Heart (tissue), 3 donors: ENCODE measurements around a stretch of chr5.

GRCh38 chr5:59193802-59194104 is 610.9 kb downstream of the RAB3C start:
- RAMPAGE, long total RNA, 2 experiments: no peak in any of the 2 experiments

GRCh38 chr5:59276746-59277564 is 616.6 kb downstream of the PDE4D start:
- RAMPAGE, long total RNA, 2 experiments: no peak in any of the 2 experiments

GRCh38 chr5:59331199-59331687 is 562.3 kb downstream of the PDE4D start:
- RAMPAGE, long total RNA, 2 experiments: no peak in any of the 2 experiments

DNA sequence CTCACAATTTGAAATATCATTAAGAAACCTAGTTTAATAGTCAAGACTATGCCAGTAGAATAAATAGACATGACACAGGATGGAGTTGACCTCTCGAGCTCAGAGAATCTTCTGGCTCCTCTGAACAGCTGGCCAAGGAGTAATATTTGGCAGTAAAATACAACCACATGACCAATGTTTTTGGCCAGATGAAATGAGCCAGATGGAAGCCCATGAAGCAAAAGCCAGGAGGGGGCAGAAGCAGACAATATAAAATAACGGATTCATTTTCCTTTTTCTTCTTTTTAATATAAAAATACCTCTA is 542.2 kb downstream of the PDE4D start:
- RAMPAGE, long total RNA, 2 experiments: no peak in any of the 2 experiments

GRCh38 chr5:59357549-59358115 is 535.9 kb downstream of the PDE4D start:
- RAMPAGE, long total RNA, 2 experiments: no peak in any of the 2 experiments

GRCh38 chr5:59467996-59468457 is 425.5 kb downstream of the PDE4D start:
- RAMPAGE, long total RNA, 2 experiments: no peak in any of the 2 experiments

- RAMPAGE, long total RNA, 2 experiments: no peak in any of the 2 experiments
These were observed 374.5 kb downstream of the PDE4D start for GRCh38 chr5:59519038-59519376.

DNA sequence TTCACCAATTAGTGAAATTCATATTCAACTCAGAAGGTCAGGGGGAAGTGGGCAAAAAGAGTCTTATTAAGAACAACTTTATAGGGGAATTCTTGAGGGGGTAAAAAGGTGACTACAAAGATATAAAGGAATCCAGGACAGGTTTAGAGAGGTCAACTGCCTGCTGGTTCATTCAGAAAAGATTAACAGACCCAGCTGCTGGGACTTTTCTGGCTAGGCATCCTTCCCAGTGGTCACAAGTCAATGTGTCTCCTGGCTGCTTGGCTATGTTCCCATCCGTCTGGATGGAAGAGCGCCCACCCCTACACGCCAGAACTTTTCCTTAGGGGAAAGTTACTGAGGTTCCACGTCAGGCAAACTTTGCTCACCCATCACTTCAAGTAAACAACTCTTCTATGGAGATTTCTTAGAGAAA is 350.1 kb downstream of the PDE4D start:
- RAMPAGE, long total RNA, 2 experiments: no peak in any of the 2 experiments

DNA sequence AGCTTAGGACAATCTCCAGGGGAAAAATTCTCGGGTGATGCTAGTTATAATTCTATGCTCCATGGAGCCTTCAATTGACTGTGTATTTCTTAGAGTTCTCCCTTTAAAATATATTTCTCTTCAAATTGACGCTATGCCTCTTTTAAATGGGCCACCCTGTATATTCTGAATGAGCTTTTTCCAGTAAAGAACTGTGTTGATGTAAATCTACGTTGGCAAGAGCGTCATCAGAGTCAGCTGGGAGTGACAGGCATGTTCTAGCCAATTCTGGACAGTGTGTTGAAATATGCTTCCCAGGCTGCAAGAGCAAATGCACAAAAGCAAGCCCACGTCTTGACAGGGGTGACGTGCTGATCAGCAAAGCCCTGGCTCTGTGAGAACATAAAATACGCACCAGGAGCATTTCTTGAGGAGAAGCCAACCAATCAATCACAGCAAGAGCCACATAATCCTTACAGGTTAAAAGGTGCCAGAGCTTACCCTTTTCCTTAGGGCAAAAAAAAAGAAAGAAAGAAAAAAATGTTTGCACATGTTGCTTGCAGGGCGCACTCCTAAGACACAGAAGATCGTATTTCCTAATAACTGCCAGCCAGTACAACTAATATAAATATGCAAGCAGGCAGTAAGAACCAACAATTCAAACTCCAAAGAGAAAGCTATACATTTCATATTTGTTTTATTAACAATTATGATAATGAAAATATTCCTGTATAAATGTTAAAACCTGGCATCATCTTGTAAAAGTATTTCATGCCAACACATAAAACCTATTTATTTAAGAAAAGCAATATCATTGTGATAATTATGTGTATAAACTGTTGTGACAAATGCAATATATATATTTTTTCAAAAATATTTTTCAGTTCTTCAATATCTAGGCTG is 148.0 kb downstream of the PDE4D start:
- RAMPAGE, long total RNA, 2 experiments: no peak in any of the 2 experiments

- RAMPAGE, long total RNA, 2 experiments: no peak in any of the 2 experiments
These were observed 129.1 kb downstream of the PDE4D start for GRCh38 chr5:59764422-59764843.

DNA sequence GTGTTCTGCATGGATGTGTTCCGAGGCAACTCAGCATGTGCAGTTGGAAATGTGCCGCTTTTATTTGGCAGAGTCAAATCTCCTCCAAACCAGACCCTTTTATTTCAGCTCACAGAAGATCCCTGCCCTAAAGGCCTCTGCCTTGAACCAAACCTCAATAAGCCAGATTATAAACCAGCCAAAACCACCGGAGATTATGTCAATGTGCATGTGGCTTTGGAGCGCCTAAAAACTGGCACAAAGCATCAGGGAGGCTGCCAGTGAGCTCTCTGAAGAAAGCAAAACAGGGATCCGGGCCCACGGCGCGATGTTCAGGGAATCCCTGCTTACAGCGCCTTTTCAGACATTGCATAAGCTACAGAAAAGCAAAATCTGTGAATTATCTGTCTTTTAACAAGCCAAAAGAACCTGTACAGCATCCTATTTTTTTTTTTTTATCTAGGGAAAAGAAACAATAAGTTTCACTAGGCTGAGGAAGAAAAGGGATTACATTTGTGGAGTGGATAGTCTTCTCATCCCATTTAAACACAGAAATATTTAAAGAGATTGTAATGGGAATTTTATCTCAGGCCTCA is 360.0 kb downstream of the DEPDC1B start:
- RAMPAGE, long total RNA, 2 experiments: no peak in any of the 2 experiments

- RAMPAGE, long total RNA, 2 experiments: no peak in any of the 2 experiments
These were observed 160.8 kb downstream of the DEPDC1B start for GRCh38 chr5:60538977-60539671.

GRCh38 chr5:60821104-60821684 is 22.9 kb downstream of the ELOVL7 start:
- RAMPAGE, long total RNA, 2 experiments: no peak in any of the 2 experiments

DNA sequence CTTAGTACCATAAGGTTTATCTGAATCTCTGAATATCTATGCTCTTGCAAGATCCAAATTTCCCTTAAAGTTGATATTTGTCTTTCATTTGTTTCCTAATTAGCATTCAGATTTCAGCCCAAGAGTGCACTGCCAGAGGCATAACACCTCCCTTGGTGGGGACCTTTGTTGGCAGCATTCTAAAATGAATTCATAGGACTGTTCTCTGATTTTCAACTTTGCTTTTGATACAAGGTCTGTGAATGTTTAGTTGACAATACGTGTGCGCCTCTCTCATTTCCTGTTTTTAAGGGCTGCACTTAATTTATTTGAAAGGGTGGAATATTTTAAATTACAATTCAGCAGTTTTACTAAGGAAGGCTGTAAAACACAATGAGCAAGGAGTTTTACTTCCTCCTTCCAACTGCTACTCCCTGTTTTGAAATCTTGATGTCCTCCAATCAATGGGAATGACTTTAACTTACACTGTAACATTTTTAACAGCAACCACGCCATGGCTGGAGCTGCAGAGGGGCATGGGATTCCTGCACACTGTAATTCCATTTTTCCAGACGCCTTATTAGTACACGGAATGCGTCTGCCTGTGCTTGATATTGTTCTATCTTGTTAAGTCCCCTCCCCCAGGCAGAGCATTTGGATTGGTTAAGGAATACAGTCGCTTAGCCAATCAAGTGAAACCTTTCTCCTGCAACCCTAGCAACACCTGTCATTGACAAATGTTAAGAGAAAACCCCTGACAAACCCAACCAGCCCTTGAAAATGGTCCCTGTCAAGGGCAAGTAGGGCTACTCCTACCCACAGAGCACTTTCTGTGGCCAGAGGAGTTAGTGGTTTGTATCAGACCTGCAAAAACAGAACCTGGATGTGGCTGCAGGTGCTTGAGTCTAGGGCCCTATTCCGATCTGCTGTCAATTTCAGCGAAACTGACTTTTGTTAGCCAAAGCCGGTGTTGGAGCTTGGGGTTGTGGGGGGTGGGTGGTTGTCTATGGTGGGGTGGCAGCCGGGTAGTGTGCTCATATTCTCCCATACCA is 12.5 kb upstream of the ZSWIM6 start:
- RAMPAGE, long total RNA, 2 experiments: no peak in any of the 2 experiments

GRCh38 chr5:61328975-61329320 is 3.1 kb upstream of the ZSWIM6 start:
- RAMPAGE, long total RNA, 2 experiments: no peak in any of the 2 experiments

DNA sequence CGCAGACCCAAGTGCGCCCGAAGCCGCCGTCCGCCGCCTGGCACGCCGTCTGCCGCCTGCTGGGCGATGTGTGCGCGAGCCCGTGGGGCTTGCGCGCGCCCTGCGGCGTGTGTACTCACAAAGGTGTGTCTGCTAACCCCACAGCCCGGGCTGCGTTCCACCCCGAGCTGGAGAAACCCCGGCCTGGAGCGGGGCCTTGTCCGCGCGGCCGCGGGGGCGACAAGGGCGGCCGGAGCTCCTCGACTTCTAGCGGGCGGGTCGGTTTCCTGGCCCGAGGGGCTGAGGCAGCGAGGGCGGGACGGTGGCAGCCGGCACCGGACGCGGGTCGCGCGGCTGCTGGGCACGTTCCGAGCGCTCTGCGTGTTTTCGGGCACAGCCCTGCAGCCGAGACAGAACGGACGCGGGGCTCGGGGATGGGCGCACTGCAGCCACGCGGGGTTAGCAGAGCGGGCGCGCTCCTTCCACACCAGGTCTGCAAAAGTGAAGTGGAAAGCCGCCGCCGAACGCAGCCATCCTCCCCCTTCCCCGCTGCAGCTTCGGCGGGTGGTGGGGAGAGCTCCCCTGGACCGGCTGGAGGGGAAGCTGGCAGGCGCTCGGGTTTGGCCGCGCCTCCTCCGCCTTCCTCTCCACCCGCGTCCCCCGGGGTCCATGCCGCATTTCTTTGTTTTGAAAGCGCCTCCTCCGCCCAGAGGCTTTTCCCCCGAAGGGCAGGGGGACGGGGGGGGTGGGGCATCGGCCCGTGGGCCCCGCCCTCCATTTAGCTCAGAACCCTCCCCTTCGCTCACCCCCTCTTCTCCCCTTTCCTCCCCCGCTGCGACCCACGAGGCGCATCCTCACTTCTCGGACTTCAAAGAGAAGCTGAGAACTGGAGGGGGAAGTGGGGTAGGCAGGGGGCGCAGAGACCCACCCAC is 823 bp upstream of the ZSWIM6 start:
- RAMPAGE, long total RNA, 2 experiments: no peak in any of the 2 experiments

- RAMPAGE, long total RNA, 2 experiments: no peak in any of the 2 experiments
These were observed 2.1 kb downstream of the ZSWIM6 start for GRCh38 chr5:61334125-61334628.

DNA sequence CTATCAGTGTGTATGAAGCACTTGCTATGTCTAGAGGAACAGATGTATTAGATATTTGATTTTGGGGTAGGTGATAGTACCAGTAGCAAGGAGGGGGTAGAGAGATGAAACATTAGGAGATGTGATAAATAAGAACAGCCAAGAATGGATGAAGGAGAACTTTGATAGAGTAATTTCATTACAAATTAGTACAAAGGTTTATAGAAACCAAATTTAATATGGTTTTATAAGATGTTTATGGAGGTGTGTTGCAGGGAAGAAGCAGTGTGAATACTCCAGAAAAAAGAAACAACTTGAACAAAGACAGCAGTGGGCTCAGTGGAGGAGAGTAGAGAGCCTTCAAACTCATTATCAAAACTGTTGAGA is 167.3 kb downstream of the ZSWIM6 start:
- RAMPAGE, long total RNA, 2 experiments: no peak in any of the 2 experiments

DNA sequence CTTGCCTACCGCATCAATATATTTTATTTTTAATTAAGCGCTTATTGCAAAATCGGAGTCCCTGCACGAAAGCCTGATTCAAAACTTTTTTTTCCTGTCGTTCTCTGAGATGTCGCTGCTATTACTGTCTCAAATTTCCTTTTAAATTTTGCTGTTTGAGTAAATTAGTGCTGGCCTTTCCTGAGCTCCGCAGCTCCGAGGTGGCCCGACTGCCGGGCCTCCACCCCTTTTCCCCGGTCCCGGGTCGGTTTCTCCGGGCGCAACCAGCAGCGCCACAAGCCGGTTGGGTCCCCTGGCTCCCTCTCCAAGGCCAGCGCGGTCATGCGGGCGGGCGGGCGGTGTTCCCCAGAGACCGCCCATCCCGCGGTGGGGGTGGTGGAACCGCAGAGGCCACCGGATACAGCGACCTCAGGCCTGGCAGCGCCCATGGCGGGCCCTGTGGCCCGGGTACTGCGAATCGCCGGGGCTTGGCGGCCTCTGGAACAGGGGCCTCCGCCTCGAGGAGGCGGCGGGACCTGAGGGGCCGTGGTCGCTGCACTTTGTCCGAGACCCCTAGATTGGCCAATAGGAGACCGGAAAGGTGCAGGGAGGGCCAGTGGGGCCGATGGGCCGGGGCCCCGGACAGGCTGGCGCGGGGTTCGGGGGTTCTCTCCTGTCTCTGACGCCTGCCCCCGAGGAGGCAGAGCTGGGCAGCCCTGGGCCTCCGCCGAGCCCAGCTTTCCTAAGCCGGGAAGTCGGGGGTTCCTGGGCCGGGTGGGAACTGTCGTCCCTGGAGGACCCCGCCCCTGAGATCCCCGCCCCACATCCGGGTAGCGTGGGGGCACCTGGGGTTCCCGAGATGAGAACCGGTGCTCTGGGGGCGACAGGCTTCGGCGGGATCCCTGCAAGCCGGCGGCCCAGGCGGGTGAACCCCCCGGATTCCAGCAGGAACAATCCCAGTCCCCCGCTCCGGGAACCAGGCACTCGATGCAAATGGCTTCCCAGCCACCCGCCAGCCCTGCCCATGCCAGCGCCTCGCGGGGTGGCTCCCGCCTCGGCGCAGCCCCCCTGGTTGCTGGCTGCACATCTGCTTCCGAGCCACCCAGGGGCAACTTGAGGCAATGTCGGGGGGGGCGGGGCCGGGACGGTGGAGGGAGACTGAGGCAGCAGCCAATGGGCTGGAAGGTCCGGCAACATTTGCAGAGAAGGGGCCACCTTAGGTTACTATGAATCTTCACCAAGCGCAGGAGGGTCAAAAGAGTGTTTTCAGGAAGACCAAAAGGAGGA is 293.9 kb downstream of the ZSWIM6 start:
- RAMPAGE, long total RNA, 2 experiments: no peak in any of the 2 experiments

DNA sequence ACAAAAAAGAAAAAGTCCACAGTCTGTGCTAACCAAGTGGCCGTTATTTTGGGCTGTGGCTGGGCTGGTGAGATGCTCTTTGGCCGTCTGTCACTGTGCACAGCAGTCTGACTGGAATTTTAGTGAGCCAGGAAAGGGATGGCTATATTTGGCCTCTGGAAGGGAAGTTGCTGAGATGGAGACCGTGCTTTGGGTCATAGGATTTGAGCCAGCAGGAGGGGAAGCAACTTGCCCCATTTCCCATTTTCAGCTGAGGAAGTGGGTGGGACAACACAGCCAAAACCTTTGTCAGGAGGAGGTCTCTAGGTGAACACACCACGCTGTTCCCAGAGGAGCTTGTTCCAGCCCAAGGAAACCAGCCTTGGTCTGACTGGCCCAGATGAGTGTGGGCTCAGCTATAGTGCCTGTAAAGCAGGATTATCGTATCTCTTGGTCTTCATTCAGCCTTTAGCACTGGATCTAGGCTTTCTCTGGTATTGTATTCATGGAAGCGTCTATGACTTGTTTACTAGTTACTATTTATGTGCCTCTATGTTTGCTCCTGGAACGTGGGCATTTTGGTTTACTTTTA is 334.3 kb downstream of the ZSWIM6 start:
- RAMPAGE, long total RNA, 2 experiments: no peak in any of the 2 experiments